Osteoblast (primary cell): Measurements from ENCODE around the genes CHTF18, LMF1, GNPTG and PTX4.

- CAGE, long polyA plus RNA = no peak
- RRBS = 15% methylated on average over 12 of the region's 19 CpGs
Observed at GRCh38 chr16:706999-707765, 1.6 kb upstream of the FBXL16 start.

GRCh38 chr16:720291-720753, 624 bp upstream of the ANTKMT start:
- CAGE, long polyA plus RNA = no peak
- RRBS = 4% methylated on average over 11 of the region's 18 CpGs

DNA sequence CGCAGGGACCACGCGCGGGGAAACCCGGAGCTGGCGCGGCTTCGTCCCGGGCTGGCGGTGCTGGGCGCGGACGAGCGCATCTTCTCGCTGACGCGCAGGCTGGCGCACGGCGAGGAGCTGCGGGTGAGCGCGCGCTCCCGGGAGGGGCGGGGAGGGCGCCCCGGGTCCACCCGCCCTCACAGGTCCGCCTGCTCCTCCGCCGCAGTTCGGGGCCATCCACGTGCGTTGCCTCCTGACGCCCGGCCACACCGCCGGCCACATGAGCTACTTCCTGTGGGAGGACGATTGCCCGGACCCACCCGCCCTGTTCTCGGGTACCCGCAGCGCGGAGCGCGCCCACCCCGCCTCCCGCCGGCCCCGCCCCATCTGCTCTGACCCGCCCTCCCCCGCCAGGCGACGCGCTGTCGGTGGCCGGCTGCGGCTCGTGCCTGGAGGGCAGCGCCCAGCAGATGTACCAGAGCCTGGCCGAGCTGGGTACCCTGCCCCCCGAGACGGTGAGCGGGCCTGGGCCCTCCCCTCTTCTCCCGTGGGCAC, 1.3 kb downstream of the HAGHL start:
- CAGE, long polyA plus RNA = no peak
- RRBS = 1% methylated on average over 45 of the region's 67 CpGs

DNA sequence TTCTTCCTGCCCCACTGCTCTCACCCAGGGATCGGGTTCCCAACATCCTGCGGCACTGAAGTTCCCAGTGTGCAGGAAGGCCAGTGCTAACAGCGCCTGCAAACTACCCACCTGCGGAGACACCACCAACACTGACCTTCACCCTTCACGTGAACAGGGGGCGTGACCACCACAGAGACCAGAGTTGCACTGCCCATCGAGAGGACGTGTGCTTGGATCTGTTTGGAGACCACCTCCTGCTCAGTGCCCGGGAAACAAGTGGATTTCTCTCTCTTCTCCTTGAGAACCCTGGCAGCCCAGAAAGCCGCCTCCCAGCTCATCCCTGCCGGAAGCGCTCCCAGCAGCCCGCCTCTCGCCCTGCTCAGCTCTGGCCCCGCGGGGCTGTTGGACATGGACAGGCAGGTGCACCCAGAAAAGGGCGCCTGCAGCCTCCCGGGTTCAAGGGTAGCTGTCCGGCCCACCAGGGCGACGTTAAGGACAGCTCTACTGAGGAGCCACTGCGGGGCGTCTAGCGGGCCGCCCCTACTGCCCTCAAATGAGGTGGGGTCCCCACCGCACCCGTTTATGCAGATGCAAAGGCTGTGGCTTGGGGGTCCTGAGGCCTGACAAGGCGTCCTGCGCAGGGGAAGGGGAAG, 794 bp downstream of the CIAO3 start:
- CAGE, long polyA plus RNA = no peak
- RRBS = 22% methylated on average over 8 of the region's 29 CpGs

GRCh38 chr16:788507-789031, at the start of gene CHTF18:
Gene CHTF18, plus strand, starts transcription at chr16:788620.
- CAGE, long polyA plus RNA = no peak
- RRBS = under 1% methylated on average over 11 of the region's 73 CpGs

DNA sequence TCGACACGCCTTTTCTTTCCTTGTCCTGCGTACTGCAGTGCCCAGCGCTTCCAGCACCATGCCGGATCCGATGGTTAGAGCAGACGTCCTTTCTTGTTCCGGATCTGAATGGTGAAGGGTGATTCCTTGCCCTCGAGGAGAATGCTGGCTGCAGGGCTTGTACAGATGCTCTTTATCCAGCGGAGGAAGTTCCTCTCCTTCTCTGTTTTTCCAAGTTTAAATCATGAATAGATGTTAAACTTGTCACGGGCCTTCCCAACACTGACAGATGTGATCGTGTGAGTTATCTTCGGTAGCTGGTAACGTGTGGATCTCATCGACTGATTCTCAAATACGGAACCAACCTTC, 61.2 kb upstream of the GNG13 start:
- CAGE, long polyA plus RNA = no peak
- RRBS = no CpG with 5 or more reads among the region's 16 CpGs

DNA sequence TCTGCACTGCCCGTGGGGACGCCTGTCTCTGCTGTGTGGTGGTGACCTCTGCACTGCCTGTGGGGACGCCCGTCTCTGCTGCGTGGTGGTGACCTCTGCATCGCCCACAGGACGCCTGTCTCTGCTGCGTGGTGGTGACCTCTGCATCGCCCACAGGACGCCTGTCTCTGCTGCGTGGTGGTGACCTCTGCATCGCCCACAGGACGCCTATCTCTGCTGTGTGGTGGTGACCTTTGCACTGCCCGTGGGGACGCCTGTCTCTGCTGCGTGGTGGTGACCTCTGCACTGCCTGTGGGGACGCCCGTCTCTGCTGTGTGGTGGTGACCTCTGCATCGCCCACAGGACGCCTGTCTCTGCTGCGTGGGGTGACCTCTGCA, 67.3 kb downstream of the LMF1 start:
- CAGE, long polyA plus RNA = no peak
- RRBS = no CpG with 5 or more reads among the region's 21 CpGs

- CAGE, long polyA plus RNA = no peak
- RRBS = 2% methylated on average over 35 of the region's 102 CpGs
Observed at GRCh38 chr16:970377-971264, at the start of gene LMF1. Gene LMF1, minus strand, starts transcription at chr16:970984.

- CAGE, long polyA plus RNA = no peak
- RRBS = 3% methylated on average over 9 of the region's 29 CpGs
Observed at GRCh38 chr16:1048477-1048905, 24.1 kb upstream of the SSTR5 start.

DNA sequence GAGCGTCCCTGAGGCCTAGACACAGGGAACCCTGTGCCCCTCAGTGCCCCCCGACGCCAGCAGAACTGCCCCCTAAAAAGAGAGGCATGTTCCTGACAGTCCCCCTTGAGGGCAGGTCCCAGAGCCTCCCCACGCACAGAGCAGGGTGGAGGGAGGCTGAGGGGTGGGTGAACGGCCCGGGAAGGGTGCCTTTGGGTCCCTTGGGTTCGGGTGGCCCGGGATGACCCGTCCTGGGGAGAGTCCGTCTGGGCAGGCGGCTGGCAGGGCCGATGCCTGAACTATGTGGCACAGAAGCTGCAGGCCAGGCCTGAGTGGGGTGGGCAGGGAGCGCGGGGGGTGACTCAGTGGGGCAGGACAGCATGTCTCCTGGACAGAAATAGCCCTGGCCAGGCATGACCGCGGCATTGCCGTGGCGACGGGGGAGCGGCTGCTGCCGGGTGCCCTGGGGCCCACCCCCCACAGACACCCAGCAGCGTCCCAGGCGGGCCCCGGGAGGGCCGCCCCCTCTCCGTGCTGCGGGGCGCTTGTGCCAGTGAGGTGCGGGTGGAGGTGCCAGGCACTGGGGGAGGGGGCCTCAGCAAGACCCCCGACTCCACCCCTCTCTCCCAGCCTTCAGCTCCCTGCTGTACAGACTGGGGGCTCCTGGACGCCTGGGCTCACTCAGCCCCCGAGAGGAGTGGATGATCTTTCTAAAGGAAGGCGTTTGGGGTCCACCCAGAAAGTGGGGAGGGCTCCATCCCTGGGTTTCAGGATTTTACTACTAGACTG, 1.8 kb upstream of the C1QTNF8 start:
- CAGE, long polyA plus RNA = no peak
- RRBS = 10% methylated on average over 6 of the region's 33 CpGs

DNA sequence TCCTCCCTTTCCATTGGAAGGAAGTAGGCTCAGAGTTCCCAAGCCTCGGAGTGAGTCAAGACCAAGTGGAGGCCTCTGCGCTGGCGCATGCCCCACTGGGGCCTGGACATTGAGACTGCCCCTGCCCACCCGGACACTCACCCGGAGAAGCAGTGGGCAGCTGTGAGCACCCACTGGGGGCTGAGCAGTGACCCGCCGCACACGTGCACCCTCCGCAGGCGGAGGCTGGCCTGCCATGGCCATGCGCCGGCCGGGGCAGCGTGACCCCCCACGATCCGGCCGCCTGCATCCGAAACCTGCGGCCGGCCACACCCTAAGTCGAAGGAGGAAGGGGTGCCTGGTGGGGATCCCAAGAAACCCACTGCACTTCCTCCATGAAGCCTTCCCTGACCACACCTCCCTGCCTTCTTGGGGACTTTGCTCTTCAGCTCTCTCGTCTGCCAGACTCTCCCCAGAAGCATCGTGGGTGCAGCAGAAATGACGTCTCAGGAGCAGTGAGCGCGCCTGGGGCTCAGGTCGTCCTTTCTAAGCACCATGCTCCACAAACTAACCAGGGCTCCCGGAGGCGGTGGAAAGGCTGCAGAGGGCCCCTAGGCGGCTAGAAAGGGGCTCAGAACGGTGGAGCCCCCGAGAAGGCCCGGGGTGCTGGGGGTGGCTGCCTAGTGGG, 1.7 kb downstream of the TPSG1 start:
- CAGE, long polyA plus RNA = no peak
- RRBS = 74% methylated on average over 6 of the region's 33 CpGs

DNA sequence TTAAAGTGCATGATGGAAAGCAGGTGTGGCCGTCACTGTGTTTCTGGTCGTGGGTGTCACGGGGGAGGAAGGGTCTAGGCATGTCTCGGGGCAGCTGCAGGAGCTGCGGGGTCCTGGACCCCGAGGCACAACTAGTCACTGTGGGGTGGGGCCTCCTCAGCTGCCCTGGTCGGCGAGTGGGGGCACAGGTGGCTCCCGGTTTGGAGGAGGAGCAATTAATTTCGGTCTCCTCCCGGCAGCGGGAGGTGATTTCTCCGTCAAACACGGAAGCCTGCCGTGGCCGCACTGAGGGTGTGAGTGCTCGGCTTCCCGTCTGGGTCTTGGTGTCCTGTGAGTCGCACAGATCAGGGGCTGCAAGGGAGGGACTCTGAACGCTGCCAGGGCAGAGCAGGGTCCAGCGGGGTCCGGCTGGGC, 3.1 kb downstream of the TPSD1 start:
- CAGE, long polyA plus RNA = no peak
- RRBS = no CpG with 5 or more reads among the region's 22 CpGs

- CAGE, long polyA plus RNA = no peak
- RRBS = 47% methylated on average over 8 of the region's 36 CpGs
Observed at GRCh38 chr16:1291232-1291948, 18.0 kb upstream of the UBE2I start.

DNA sequence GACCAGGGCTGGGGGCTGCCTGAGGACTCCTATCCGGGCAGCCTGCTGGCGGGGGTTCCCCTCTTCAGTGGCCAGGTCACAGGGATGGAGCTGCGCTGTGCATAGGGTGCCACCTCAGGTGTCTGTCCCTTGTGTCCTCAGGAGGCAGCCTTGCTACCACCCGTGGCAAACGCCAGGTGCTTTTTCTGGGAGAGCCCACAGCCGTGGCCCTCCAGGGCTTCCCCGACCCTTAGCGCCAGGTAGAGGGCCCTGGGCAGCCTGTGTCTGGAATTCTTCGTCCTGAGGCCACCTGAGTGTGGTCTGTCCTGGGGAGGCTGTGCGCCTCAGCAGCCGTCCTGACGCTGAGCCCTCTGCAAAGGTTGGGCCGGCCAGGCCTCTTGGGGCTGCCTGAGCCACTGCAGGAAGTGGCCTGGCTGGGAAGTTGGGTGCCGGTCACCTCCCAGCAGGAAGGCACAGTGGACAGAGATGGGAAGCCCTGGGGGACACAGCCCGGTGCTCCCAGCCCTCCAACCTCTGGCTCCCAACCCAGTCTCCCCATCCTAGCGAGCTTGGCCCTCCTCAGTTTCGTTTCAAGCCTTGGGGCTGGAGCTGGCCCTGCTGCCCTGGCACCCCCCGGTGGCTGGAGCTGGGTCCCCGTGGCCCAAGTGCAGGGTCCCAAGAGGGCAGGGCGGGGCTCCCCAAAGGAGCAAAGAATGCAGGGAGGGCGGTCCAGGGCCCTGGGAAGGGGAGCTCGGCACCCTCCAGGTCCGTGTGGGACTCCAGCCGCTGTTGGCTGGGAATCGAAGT, 7.6 kb upstream of the BAIAP3 start:
- CAGE, long polyA plus RNA = no peak
- RRBS = 43% methylated on average over 5 of the region's 25 CpGs

GRCh38 chr16:1351663-1352501, at the start of gene GNPTG:
Gene GNPTG, plus strand, starts transcription at chr16:1351931.
- CAGE, long polyA plus RNA = no peak
- RRBS = 2% methylated on average over 52 of the region's 98 CpGs

DNA sequence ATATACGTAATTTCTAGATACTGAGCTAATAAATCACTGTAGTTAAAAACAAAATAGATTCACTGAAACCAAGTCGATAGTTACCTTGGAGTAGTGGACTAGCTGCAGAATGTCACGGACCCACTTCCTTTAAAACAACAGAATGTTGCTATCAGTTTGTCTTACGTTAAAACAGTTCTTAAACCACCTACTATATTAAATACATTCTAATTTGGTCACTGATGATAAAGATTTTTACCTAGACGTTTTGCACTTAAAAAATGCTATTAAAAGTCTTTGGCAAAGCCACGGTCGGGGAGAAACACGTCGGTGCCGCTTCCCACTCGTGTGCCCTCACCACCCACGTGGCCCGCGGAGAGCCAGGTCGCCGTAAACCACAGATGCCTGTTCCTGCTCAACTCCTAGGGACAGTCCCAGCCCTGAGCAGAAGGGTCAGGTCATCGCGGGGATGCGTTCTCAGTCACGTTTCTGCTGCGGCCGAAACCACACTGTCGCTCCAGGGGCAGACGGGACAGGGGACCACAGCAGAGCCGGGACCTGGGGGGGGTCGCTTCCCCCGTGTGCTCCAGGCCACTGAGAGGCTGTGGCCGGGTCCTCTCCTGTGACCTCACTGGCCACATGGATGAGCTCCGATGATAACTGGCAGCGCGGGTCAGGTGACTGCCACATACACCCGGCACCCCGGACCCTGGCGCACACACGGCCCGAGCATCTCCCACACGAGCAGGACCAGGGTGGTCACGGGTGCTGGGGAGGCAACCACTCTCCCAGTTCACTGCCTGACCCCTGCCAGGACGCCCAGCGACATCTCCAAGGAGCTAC, 12.6 kb downstream of the GNPTG start:
- CAGE, long polyA plus RNA = no peak
- RRBS = 82% methylated on average over 4 of the region's 40 CpGs

- CAGE, long polyA plus RNA = no peak
- RRBS = no CpG with 5 or more reads among the region's 22 CpGs
Observed at GRCh38 chr16:1488764-1489369, at the start of gene PTX4. Gene PTX4, minus strand, starts transcription at chr16:1488944.

DNA sequence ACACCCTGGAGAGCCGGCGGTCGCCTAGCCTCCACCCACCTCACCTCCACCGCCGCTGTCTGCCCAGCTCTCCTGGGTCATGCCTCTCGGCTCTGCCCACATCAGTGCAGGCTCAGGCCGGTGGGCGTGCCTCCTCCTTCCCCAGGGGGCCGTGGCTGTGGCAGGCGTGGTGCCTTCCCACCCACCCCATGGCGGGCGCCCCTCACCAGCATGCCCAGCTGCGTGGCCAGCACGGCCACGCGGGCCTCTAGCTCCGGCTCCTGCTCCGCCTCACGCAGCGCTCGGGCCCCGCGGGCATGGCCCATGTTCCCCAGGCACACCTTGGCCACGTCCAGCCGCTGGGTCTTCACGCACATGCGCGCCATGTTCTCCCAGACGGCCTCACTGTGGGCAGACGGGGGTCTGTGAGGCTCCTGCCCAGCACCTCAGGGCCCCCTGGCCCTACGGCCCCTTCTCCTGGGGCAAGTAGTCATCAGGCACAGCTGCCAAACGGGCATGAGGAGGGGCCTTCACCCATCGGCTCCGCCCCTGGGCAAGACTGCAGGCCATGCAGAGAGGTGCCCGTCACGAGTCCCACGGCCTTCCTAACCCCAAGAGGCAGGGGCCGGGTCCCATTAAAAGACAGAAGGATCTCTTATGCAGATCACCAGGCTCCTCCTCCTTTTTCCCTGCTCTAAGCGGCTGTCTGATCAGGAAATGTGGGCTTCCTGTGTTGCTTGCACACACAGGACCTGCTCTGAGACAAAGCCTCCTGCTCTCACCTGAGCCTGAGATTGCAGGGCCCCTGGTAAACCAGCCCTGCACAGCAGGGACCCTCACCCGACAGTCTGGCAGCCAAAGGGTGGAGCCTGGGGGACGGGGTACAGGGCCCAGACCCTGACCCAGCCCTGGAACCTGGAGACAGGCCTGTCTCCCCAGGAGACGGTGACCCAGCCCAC, 6.8 kb upstream of the TMEM204 start:
- CAGE, long polyA plus RNA = no peak
- RRBS = no CpG with 5 or more reads among the region's 42 CpGs

GRCh38 chr16:1533853-1534959, 740 bp downstream of the TMEM204 start:
- CAGE, long polyA plus RNA = no peak
- RRBS = 5% methylated on average over 16 of the region's 70 CpGs

- CAGE, long polyA plus RNA = no peak
- RRBS = 85% methylated on average over 5 of the region's 35 CpGs
Observed at GRCh38 chr16:1537662-1538457, 4.4 kb downstream of the TMEM204 start.